Neural progenitor cell (in vitro differentiated cells): ENCODE measurements around a stretch of chr11.

DNA sequence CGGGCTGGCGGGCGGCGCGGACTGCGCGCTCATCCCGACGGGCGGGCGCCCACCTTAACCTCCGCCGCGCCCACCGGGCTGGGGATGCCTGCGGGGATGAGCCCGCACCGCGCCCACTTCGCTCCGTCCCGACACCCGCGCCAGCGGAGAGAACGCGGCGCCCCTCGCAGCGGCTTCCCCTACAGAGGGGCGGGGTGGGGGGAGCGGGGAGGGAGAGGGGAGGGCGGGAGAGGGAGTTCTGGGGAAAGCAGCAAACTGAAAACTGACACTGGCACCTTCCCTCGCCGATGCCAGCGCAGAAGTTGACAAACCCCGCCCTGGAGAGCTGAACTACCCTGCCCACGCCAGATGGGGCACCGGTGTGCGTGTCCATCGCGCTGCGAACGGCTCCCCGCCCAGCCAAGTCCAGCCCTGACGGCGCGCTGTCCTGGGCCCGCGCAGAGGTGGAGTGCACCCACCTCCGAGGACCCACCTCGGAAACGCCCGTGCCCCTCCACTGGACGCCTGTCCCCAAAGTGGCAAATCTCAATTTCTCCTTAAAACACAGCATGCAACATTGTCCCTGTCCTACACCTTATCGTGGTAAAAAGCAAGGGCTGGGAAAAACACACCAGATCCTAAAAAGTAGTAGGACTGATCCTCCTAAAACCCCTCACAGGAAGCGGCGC is 588.2 kb downstream of the OPCML start:
- RAMPAGE, long total RNA = no peak

- RAMPAGE, long total RNA = no peak
These were observed 462.0 kb downstream of the OPCML start for GRCh38 chr11:133070339-133070651.

- RAMPAGE, long total RNA = no peak
These were observed 32.3 kb upstream of the JAM3 start for GRCh38 chr11:134036467-134036990.

DNA sequence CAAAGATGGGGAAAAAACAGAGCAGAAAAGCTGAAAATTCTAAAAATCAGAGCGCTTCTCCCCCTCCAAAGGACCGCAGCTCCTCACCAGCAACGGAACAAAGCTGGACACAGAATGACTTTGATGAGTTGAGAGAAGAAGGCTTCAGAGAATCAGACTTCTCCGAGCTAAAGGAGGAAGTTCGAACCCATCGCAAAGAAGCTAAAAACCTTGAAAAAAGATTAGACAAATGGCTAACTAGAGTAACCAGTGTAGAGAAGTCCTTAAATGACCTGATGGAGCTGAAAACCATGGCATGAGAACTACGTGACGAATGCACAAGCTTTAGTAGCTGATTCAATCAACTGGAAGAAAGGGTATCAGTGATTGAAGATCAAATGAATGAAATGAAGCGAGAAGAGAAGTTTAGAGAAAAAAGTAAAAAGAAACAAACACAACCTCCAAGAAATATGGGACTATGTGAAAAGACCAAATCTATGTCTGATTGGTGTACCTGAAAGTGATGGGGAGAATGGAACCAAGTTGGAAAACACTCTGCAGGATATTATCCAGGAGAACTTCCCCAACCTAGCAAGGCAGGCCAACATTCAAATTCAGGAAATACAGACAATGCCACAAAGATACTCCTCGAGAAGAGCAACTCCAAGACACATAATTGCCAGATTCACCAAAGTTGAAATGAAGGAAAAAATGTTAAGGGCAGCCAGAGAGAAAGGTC is 33.7 kb downstream of the JAM3 start:
- RAMPAGE, long total RNA = no peak

GRCh38 chr11:134228692-134229168 is 4.3 kb downstream of the VPS26B start:
- RAMPAGE, long total RNA = no peak

GRCh38 chr11:134332263-134332828 is 558 bp downstream of the GLB1L2 start:
- RAMPAGE, long total RNA = no peak

DNA sequence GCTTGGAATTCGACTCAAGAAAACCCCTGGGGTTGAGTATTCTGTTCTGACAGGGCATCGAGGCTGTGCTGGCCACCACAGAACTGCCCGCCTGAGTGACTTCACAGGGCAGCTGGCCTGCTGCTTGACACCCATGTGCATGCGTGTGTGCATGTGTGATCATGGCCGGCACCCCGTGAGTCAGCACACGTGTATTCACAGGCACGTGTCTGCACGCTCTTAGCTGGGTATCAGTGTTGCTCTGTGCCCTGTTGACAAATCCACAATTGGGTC is 14.1 kb downstream of the B3GAT1 start:
- RAMPAGE, long total RNA = no peak

DNA sequence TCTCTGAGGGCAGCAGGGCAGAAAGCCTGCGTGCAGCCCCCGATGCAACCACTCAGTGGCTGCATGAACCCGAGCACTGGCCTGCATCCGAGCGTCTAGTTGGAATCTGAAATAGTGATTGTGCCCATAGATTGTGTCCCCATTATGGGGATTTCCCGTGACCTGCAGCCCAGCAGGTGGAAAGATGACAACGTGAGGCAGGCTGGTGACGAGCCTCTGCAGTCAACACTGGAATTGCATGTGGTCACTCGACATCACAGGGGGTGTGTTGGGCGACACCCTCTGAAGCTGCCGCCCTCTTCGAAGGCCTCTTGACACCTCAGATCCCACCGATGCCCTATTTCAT is 171.9 kb upstream of the B3GAT1 start:
- RAMPAGE, long total RNA = no peak